ENCODE data around the gene KIF4B.

DNA sequence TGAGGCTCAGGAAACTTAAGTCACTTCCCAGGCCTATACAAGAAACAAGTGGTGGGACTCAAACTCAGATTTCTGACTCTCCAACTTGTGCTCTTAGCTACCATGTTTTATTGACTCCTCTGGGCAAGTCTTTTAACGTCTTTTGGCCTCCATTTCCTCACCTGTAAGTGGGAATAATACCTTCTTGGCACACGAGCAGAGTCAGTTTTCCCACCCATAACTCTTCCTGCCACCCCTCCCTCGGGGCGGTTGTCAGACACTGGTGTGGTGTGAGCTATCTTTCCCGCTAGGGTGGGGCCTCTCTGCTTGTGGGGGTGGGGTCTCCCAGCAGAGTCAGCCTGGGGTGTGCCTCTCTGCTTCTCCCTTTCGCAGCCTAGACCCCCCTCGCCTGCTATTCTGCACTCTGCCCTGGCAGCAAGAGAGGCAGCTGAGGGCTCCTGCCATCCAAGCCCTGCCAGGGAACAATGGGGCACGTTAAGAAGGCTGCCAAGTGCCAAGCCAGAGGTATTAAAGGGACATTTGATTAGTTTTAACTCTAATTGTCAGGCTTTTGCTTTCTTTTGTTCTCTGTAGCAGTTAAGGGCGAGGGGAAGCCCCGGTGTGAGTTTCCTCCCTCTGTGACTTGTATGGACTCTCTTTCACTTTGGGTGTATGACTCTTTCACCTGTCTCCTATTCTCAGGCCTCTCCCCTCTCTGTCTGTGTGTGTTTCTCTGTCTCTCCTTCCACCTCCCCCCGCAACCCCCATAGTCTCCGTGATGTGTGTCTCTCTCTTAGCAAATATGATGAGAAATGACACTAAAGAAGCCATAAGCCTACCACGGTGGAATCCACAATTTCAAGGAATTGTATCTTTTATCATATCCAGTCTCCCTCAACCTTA lies 12.2 kb downstream of the GALNT10 start:
- PRO-cap: no peak
- RAMPAGE, long total RNA, 4 experiments: no peak in any of the 4 experiments

- PRO-cap: no peak
- RAMPAGE, long total RNA, 4 experiments: no peak in any of the 4 experiments
These were observed 14.9 kb downstream of the GALNT10 start for GRCh38 chr5:154205336-154205956.

DNA sequence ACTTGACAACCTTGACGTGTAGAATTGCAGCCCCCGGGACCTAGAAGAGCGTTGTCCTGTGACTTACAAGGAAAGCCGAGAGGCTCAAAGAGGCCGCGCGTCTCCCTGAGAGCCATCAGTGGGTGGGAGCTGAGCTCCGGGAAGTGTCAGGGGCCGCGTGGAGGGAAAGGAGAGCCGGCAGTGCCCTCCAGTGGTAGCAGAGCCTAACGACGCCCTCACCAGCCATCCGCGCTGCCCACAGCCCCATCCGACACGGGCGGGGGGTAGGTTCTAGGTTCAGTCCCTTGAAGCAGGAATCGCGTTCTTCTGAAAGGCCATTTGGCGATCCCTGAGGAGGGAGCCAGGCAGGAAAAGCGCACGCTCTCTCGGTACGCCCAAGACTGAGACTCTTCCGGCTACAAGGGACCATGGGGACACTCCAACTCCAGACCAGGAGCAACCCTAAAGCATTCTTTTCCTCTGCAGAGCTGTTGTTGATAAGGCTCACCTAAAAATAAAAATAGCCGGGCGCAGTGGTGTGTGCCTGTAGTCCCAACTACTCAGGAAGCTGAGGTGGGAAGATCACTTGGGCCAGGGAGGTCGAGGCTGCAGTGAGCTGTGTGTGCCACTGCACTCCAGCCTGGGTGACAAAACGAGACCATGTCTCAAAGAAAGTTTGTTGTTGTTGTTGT lies 40.5 kb upstream of the SAP30L start:
- PRO-cap: no peak
- RAMPAGE, long total RNA, 4 experiments: no peak in any of the 4 experiments

GRCh38 chr5:154799429-154799867 lies 44.3 kb downstream of the LARP1 start:
- PRO-cap: no peak
- RAMPAGE, long total RNA, 4 experiments: start-site peak on the plus strand in 1 of 4 experiments, at chr5:154799599-154799778 at its widest, 22 reads per replicate

- PRO-cap: no peak
- RAMPAGE, long total RNA, 4 experiments: no peak in any of the 4 experiments
These were observed 31.7 kb downstream of the FAXDC2 start for GRCh38 chr5:154818272-154819478.

- PRO-cap: no peak
- RAMPAGE, long total RNA, 4 experiments: no peak in any of the 4 experiments
These were observed 276 bp downstream of the FAXDC2 start for GRCh38 chr5:154850200-154850454.

- PRO-cap: no peak
- RAMPAGE, long total RNA, 4 experiments: no peak in any of the 4 experiments
These were observed at the start of gene KIF4B for GRCh38 chr5:155013611-155014174. Gene KIF4B (plus strand): TSS chr5:155013755.

DNA sequence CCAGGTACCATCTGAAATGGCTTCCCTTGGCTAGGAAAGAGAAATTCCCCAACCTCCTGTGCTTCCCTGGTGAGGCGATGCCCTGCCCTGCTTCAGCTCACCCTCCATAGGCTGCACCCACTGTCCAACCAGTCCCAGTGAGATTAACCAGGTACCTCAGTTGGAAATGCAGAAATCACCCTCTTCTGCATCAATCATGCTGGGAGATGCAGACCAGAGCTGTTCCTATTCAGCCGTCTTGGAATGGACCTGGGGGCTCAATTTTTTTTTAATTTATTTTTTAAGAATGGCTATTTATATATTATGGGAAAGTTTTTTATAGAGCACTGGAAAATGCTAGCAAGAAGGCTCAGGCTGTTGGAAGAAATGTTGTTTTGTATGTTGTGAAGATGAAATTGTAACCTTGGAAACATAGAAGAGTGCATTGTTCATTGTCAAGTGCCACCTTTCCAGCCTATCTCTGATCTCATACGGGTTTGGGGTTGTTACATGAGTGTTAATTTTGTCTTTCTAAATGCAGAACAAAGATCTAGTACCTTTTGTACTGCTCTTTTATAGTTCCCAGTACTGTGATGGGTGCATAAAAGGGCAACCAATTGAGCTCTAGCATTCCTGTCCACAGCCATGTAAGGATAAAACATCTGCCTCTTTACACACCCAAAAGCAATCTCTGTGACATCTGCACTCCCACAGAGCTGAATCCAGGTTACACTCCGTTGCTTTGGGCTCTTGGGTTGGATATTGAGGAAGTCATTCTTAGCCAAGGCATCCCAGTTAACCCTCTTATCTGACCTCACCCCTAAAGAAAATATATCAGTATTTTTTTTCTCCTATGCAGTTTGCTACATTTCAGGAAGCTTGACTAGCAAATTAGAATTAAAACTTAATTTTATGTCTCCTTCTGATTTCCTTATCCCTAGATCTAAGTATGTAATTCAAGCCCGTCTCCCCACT lies 255.1 kb downstream of the SGCD start:
- PRO-cap: bidirectional peak, plus-strand start at position 690 of the sequence, minus-strand start at position 462 of the sequence
- RAMPAGE, long total RNA, 4 experiments: no peak in any of the 4 experiments

- PRO-cap: no peak
- RAMPAGE, long total RNA, 4 experiments: no peak in any of the 4 experiments
These were observed 254.7 kb upstream of the PPP1R2B start for GRCh38 chr5:156595310-156595878.

GRCh38 chr5:156820052-156820528 lies 30.0 kb upstream of the PPP1R2B start:
- PRO-cap: unidirectional peak, plus-strand start at chr5:156820295
- RAMPAGE, long total RNA, 4 experiments: no peak in any of the 4 experiments

- PRO-cap: no peak
- RAMPAGE, long total RNA, 4 experiments: no peak in any of the 4 experiments
These were observed 48.9 kb downstream of the TIMD4 start for GRCh38 chr5:156913788-156914817.

- PRO-cap: no peak
- RAMPAGE, long total RNA, 4 experiments: no peak in any of the 4 experiments
These were observed 8.9 kb downstream of the HAVCR1 start for GRCh38 chr5:157049999-157050479.

GRCh38 chr5:157101604-157102086 lies 7.2 kb downstream of the HAVCR2 start:
- PRO-cap: no peak
- RAMPAGE, long total RNA, 4 experiments: no peak in any of the 4 experiments

- PRO-cap: bidirectional peak, plus-strand start at chr5:157107127, minus-strand start at chr5:157107103
- RAMPAGE, long total RNA, 4 experiments: start-site peak on the minus strand in 1 of 4 experiments, at chr5:157106670-157107344 at its widest, 31 reads per replicate
These were observed 1.9 kb downstream of the HAVCR2 start for GRCh38 chr5:157106435-157107775.

- PRO-cap: no peak
- RAMPAGE, long total RNA, 4 experiments: no peak in any of the 4 experiments
These were observed 6.9 kb downstream of the GARIN3 start for GRCh38 chr5:157159167-157159571.

DNA sequence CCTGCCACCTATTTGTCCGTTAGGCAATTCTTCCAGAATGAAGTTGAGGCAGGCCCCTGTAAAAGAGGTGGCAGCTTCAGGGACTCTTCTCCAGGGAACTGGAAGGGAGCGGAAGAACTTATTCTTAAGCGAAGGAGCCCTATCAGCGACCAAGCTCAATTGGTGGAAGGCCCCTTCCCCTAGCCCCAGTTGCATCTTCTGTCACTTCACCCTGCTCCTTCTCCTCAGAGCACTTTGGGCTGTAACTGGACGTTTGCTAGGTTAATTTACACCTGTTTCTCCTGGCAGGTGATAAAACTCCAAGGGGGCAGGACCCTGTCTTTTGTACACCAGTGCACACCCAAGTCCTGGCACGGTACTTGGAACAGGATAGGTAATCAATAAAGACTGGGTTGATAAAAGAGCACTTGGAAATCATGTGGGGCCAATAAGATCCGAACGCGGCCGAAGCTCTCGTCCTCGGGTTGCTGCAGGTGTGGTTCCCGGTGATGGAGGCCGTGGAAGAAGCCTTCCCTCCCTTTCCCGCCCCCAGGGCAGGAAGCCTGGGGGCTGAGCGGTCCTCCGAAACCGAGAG lies 468 bp upstream of the CYFIP2 start:
- PRO-cap: no peak
- RAMPAGE, long total RNA, 4 experiments: no peak in any of the 4 experiments

- PRO-cap: no peak
- RAMPAGE, long total RNA, 4 experiments: no peak in any of the 4 experiments
These were observed 37.8 kb downstream of the CYFIP2 start for GRCh38 chr5:157303736-157304131.

- PRO-cap: no peak
- RAMPAGE, long total RNA, 4 experiments: no peak in any of the 4 experiments
These were observed 27.3 kb downstream of the NIPAL4 start for GRCh38 chr5:157487205-157487904.

- PRO-cap: no peak
- RAMPAGE, long total RNA, 4 experiments: no peak in any of the 4 experiments
These were observed 53.5 kb downstream of the NIPAL4 start for GRCh38 chr5:157513428-157514036.

GRCh38 chr5:157521209-157521862 lies 54.2 kb downstream of the ADAM19 start:
- PRO-cap: bidirectional peak, plus-strand start at chr5:157521749, minus-strand start at chr5:157521590
- RAMPAGE, long total RNA, 4 experiments: no peak in any of the 4 experiments